ENCODE measurements around the gene TMEM82.

DNA sequence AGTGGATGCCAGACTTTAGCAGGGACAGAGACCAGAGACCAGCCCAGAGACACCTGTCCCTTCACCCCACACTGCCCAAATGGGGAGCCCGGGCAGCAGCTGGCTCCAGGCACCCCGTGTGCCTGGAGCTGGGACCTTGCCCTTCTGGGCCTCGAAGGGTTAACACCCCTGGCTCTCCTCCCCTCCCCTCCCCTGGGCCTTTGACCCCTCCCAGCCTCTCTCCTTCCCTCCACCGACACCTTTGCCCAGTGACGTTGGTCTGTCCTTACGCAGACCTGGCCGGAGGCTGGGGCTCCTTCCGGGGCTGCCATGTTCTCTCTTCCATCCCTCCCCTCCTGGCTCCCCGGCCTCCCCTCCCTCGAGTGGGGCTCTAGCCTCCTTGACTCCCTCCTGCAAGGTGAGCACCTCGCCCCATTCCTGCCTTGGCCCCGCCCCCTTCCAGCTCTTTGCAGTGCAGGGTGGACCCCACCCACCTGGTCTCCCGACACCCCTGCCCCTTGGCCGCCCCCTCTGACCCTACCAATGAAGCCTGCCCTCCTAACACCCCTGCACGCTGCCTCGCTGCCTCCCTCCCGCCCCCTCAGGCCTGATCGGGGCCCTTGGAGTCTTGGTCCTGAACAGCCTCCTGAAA lies at the start of gene TMEM82:
TSS of gene TMEM82 (plus strand) at position 249 of the 631 bp plus-strand sequence.
- PRO-cap = no peak

- PRO-cap = no peak
Observed at GRCh38 chr1:15747316-15747539, 4.9 kb downstream of the TMEM82 start.

GRCh38 chr1:15788761-15789069 lies 18.7 kb downstream of the UQCRHL start:
- PRO-cap = no peak

- PRO-cap = bidirectional peak, plus-strand start at chr1:15834416, minus-strand start at chr1:15834097
Observed at GRCh38 chr1:15833796-15834218, 13.7 kb upstream of the SPEN start.

- PRO-cap = bidirectional peak, plus-strand start at chr1:15886573, minus-strand start at chr1:15886338
Observed at GRCh38 chr1:15885632-15886644, 38.4 kb downstream of the SPEN start.

GRCh38 chr1:15931527-15932587 lies 44.0 kb downstream of the ZBTB17 start:
- PRO-cap = no peak

GRCh38 chr1:15933041-15933995 lies 42.6 kb downstream of the ZBTB17 start:
- PRO-cap = no peak

- PRO-cap = no peak
Observed at GRCh38 chr1:15944634-15945375, 31.1 kb downstream of the ZBTB17 start.

DNA sequence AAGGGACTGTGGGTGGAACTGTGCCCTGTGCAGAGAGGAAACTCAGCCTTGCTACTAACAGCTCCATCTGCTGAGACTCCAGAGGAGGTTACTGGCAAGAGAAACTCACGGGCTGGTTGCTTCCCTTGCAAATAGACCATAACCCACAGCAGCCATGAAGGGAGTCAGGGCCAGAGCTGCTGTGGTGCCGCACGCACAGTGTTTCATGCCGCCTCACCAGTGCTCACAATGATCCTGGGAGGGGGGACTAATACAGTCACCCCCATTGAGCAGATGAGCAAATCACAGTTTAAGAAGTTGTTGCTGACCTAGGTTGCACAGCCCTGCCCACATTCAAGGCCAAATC lies 13.7 kb downstream of the ZBTB17 start:
- PRO-cap = no peak

DNA sequence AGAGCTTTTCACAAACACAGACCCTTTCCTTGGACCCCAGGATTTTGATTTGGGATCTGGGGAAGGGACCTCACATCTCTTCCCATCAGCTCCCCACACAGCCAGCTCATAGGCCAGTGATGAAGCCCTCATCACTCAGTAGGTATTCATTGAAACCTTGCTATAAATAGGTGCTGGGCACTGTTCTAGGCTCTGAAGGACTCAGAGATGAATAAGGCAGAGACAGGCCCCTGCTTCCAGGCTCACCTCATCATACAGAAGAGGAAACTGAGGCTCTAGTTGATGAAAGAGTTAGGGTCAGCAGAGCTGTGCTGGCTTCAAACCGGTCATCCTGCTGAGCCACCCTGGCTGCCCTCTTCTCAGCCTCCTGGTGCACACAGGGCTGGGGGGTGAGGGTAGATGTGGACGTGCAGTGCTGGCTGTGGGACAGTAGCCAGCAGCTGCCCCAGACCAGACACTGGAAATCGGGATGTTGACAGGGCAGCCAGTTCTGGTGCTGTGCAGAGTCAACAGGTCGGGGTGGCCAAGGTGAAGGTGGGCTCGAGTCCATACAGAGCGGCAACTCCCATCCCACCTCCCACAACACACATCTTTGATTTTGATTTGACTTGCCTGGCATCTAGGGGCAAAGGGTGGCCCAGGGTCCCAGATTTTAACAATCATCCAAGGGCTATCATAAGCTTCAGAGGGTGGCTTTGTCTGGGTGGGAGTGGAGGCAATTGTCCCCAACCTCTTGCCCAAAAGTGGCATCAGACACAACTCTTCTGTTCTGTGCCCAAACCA lies 1.5 kb upstream of the CLCNKA start:
- PRO-cap = no peak

DNA sequence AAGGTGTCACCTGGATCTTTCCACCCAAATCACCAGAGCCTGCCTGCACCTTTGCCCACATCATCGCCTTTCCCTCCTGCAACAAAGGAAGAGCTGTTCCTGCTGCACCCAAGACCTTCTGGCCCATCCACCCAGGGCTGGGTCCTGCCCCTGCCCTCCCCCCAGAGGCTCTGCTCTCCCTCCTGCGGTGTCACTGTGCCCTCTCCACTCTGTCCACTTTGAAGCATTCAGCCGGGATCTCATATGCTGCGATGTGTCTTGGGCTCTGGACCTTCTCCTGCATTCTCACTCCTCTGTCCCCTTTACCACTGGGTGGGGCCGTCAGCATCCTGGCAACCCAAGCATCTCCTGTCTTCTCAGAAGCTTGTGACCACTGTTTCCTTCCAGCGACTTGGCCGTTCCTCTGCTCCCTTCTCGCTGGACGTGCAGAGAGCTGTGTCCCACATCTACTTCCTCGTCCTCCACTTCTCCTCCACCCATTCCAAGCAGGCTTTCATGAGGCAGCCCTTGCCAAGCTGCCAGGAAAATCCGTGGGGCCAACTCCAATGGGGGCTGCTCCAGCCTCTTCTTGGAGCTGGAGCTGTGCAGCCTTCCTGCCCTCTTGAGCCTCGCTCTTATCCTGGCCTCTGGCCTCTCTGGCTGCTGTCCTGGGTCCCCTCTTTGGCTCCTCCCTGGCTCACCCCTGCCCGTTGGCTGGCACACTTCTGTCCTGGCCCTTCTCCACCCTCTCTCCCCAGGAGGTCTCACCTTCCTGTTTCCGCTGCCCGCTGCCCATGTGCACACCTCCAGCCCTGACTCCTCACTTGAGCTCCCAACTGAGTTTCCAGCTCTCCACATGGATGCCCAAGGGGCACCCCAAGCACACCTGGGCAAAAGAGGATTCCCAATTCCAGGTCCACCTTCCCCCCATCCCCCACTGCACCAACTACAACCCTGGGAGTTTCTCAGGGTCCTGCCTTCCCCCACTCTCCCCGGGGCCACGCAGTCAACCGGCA lies 8.8 kb downstream of the FAM131C start:
- PRO-cap = no peak

DNA sequence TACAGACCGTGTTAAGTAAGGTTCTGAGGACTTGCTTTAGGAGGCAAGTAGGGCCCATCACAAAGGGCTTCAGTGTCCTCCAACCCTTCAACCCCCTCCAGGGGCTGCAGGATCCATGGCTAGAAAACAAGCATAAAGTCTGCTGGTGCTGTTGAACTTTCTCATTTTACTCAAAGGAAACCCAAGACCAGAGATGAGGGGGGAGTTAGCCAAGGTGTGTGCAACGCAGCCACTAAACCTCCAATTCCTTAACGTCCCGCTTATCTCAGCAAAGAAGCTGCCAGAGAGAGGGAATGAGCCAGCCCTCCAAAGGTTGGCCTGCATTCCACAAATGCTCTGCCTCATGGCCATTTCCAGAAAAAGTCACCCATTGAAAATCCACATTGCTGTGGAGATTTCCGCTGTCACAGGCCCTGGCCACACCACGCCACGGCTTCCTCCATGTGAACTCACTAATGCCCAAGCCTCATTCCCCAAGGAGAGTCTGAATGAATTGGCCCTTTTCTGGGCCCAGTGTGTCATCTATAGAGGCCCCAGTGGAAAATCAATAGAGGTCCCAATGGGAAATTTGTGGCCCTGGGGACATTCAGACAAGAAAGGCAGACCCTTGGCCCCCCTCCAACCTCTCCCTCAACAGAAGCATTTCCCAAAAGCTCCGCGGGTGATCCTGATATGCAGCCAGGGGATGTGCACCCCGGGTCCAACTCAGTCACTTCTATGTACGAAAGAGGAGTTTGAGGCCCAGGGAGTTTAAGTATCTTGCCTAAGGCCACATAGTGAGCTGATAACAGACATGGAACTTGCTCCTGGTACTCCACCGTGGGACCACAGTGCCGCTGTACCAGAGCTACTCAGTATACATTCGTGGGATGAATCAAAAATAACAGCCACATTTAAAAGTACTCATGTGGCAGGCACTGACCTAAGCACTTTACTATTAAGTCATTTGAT lies 8.9 kb downstream of the EPHA2 start:
- PRO-cap = no peak

GRCh38 chr1:16152330-16153611 lies 3.1 kb downstream of the EPHA2 start:
- PRO-cap = no peak

DNA sequence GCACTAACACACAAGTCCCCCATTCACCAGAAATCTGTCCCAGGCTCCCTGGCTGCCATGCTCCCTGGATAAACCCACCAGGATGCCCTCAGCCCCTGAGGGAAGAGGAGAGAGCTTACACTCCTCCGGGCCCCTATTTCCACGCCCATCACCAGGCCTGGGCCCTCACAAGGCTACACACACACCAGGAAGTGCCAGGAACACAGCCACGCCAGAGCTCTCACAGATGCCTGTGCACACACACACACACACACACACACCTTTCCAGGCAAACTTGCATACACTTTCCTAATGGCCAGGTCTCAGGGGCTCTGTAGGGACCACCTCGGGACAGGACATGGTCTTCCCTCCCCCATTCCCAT lies 9.6 kb upstream of the EPHA2 start:
- PRO-cap = bidirectional peak, plus-strand start at position 176 of the sequence, minus-strand start at position 84 of the sequence

- PRO-cap = no peak
Observed at GRCh38 chr1:16207375-16208058, 4.9 kb downstream of the ARHGEF19 start.

- PRO-cap = no peak
Observed at GRCh38 chr1:16371748-16372274, 4.8 kb downstream of the SZRD1 start.

- PRO-cap = no peak
Observed at GRCh38 chr1:16395389-16396398, 28.7 kb downstream of the SZRD1 start.

GRCh38 chr1:16420515-16421117 lies 16.6 kb downstream of the SPATA21 start:
- PRO-cap = no peak

DNA sequence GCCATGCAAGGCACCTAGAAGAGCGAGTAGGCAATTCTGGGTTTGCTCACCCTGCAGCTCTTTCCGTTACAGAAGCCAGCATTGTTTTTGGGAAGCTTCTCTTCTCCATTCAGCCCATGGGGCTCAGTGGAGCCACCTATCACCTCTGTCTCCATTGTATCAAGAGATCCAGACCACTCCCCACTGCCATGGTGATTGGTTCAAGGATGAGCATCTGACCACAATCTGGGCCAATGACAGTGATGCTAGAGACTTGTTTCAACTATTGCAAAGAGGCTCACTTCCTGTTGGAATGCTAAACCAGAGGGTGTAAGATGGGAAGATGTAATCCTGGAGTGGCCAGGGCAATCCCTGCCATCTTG lies 6.6 kb downstream of the SPATA21 start:
- PRO-cap = no peak

- PRO-cap = no peak
Observed at GRCh38 chr1:16442865-16443386, 2.4 kb downstream of the NECAP2 start.

All from neural crest cell (in vitro differentiated cells).